GM19240 (cell line): ENCODE measurements around a stretch of chr3.

DNA sequence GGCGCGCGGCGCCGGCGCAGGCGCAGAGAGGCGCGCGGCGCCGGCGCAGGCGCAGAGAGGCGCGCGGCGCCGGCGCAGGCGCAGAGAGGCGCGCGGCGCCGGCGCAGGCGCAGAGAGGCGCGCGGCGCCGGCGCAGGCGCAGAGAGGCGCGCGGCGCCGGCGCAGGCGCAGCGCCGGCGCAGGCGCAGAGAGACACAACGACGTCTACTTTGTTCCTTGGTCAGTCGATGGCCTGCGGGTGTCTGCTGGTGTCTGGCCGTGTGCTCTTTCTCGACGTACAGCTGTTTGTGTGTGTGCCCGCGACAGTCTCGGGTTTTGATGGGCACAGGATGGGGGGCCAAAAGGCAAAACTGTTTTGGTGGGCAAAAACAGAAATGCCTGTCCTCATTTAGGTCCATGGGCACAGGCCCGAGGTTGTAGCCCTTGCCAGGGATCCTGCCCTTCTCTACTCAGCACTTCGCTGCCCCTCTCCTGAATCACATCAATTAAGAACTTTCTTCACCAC is 184.9 kb upstream of the CHL1 start:
- RRBS = no CpG with 5 or more reads among the region's 58 CpGs

DNA sequence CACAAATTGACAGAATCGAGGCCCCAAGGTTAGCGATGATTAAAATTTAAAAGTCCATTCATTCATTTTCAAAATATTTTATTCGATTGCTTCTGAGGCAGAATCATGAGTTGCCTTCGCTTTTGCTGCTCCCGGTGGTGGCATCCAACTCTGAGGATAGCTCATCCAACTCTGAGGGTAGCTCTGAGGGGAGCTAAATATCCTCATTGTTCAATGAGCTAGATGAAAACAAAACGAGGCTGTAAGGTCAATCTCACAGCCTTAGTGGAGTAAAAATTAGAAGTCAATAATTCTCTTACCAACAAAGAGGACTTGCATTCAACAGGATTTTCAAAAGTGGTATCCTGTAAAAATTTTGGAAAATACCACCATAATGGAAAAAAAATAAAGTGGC is 869 bp upstream of the CHL1 start:
- RRBS = no CpG with 5 or more reads among the region's 6 CpGs

GRCh38 chr3:376305-376603 is 179.7 kb downstream of the CHL1 start:
- RRBS = no CpG with 5 or more reads among the region's 4 CpGs

- RRBS = no CpG with 5 or more reads among the region's 6 CpGs
Measured at GRCh38 chr3:536817-537219, 340.3 kb downstream of the CHL1 start.

DNA sequence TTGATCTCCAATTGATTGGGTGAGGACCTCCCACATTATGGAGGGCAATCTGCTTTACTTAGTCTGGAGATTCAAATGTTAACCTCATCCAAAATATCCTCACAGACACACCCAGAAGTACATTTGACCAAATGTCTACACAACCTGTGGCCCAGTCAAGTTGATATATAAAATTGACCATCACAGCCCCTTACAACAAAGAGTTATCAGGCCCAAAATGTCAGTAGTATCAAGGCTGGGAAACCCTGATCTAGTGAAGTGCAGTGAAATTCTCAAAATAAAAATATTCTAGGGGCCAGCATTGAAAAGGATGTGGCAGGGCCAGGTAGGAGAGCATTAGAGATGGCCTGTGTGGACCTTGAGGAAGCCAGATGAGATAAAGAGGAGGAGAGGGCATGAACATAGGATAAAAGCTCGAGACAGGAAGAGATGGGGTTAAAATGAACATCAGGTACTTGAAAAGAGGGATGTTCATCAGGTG is 36.2 kb downstream of the CNTN4 start:
- RRBS = no CpG with 5 or more reads among the region's 1 CpG

DNA sequence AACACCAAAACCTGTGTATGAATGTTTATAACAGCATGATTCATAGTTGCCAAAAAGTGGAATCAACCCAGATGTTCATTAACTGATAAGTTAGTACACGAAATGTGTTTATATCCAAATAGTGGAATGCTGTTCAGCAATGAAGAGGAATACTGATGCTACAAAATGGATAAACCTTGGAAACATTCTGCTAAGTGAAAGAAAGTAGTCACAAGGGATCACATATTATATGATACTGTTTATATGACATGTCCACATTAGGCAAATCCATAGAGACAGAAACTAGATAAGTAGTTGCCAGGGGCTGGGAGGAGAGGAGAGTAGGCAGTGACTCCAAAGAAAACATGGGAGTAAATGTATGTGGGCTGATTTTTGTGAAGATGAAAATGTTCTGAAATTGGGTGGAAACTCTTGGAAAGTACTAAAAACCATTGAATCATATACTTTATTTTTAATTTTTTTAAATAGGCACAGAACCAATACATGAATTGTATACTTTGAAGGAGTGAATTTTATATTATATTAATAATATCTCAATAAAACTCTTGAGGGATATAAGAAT is 123.5 kb downstream of the CNTN4 start:
- RRBS = no CpG with 5 or more reads among the region's 1 CpG

- RRBS = no CpG with 5 or more reads among the region's 6 CpGs
Measured at GRCh38 chr3:4474576-4475394, 7.7 kb upstream of the SUMF1 start.

GRCh38 chr3:4550537-4551209 is 57.5 kb downstream of the ITPR1 start:
- RRBS = no CpG with 5 or more reads among the region's 3 CpGs

DNA sequence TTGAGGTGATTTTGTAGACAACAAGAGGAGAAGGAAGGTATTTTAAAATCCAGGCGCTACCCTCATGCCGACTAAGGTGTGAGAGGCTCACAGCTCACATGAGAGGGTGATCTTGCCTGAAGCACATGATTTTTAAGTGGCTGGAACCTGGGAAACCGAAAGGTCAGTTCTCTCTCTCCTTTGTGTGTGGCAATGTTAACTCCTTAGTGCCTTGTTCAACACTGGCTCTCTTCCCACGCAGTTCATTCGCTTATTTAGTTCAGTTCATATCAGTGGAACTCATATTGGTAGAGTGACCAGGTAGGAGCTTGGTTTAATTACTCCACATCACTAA is 236.2 kb downstream of the ITPR1 start:
- RRBS = no CpG with 5 or more reads among the region's 5 CpGs

DNA sequence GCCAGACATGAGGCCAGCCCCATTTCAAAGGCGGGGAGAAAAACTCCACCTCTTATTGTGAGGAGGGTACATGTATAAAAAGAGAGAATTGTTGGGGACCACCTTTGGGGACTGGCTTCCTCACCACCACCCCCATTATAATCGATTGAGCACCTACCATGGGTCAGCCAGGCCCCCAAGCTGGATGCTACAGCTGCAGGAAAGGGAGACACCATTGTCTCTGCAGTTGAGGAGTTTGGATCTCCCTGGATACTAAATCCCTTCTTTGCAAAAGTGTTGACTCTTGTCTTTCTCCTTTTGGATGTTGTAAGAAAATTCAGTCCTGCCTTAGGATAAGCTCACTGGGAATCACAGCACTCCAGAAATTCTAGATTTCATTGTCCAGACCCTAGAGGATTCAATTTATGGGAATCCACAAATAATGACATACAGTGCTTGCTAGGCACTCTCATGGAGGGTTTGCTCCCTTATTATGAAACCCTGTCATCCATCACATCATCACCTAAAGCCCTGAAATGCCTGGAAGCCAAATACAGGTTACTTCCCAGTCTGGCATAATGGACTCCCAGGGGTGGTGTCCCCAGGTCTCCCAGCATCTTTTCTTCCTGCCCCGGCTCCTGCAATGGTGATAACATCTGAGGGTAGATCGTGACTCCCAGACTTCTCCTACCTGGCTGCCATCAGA is 239.0 kb upstream of the BHLHE40 start:
- RRBS = no CpG with 5 or more reads among the region's 4 CpGs

DNA sequence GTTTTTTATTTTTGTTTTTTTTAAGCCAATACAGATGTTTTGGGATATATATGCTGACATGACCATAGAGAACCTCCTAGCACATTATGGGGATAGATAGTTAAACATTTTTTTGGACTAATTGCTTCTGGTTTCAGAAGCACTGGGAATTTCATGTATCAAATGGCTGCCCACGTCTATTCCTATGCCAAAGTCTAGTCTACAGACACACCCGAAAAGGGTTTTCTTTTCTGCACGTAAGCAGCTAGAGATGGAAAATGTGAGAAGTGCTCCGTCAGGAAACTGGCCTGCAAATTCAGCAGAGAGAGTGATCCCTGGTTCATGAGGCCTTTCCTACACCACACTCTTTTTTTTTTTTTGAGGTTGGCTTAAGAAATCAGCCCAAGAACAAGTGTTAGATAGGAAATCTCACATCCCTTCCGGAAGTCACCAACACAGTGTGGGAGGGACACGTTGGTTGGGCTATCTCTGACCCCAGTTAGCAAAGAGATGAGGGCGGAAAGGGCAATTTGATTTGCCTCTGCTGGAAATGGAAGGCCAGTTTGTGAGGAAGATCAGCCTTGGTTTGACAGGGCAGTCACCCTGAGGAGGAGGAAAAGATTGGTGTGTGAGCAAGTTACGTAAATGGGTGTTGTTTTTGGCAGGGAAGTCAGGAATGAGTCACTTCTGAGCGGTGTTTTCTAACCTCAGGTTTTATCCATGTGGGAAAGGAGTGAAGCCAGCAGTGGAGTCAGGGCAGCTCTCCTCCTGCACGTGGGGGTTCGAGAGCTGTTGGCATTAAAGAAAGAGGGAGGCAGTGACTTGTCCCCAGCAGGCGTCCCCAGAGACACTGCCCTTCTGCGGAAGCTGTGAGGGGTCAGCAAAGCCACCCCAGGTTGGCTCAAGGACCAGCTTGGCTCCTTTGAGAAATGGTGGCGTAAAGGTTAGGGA is 237.8 kb upstream of the BHLHE40 start:
- RRBS = no CpG with 5 or more reads among the region's 14 CpGs

GRCh38 chr3:4750032-4750700 is 229.1 kb upstream of the BHLHE40 start:
- RRBS = no CpG with 5 or more reads among the region's 8 CpGs

DNA sequence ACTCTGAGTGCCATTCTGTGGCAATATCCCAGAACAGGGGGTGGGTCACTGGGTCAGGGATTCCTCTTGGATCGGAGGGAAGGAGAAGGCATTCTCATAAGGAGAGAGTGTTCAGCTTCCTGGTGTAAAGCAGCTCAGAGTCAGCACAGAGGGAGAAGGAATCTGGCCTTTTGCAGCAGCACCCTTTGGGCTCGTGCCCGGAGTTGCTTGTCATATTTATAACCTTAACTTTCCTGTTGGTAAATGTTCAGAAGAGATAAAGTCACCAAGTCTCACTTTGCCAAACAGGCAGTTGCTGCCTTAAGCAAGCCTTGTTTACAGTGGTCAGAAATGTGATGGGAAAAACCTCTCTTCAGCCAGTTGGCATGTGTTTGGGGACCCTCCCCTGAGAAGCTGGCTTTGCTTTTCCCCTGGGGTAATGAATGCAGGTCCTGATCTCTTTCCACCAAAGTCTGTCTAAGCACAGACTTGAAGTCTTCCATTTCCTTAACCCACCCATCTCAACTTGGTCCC is 207.0 kb upstream of the BHLHE40 start:
- RRBS = no CpG with 5 or more reads among the region's 3 CpGs

DNA sequence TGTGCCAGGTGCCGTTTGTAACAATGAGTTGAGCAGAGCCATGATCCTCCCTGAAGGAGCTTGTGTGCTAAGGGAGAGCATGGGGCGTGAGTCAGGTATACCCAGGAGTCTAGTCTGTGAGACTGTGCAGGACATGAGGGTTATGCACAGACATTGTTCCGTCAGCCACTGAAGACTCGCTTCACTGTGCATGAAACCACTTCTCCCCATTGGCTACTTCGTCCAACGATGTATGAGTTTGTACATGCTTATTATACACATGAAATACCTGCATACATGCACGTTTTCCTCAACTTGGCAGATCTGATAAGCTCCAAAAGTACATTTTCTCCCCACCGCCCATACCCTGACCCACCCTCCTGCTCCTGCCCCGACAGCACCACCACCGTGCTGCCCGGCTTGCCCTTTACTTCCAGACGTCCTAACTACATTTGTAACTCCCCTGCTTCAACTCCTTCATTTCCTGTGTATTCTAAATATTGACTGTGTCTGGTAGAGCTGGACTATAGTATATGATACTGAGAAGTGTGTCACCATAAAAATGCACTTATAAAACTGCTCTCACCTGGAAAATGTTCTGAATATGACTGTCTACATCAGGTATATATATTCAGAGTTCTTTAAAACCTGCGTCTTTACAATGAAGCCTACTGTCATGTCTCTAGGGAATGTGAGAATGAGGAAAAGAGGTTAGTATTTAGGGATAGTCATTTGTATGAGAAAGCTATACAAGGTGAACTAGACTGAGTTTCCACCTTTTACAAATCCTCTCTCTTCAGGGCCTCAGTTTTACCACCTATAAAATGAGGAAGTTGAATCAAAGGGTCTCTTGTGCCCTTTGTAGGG is 152.2 kb upstream of the BHLHE40 start:
- RRBS = no CpG with 5 or more reads among the region's 13 CpGs

- RRBS = 89% methylated on average over 2 of the region's 11 CpGs
Measured at GRCh38 chr3:4847656-4848816, 131.2 kb upstream of the BHLHE40 start.

DNA sequence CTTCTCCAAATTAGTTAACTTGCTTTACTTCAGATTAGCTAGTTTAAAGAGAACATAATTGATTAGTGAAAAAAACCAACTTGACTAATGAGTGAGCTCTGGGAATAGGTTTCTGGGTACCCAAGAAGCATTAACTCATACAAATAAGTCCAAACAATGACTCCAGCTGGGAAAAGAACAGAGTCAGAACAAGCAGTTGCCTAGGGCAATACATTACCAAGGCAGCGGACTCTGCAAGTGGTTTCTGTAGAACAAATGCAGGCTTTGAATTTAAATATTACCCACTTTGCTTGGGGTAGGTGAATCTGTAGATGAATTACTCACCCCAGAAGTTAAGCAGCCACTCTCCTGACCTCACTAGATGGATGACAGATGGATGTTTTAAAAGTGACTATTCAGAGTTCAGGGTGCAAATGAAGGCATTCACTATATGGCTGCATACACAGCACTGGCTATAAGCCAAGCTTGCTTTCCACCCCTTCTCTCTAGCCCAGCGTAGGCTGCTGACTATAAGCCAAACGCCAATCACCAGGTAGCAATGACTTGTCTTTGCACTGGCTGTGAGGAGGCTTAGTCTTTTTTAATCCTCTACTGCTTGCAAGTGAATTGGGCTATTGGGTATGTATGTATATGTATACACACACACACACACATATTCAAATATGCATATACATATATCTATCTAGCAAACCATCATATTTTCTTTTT is 73.0 kb upstream of the BHLHE40 start:
- RRBS = no CpG with 5 or more reads among the region's 3 CpGs

DNA sequence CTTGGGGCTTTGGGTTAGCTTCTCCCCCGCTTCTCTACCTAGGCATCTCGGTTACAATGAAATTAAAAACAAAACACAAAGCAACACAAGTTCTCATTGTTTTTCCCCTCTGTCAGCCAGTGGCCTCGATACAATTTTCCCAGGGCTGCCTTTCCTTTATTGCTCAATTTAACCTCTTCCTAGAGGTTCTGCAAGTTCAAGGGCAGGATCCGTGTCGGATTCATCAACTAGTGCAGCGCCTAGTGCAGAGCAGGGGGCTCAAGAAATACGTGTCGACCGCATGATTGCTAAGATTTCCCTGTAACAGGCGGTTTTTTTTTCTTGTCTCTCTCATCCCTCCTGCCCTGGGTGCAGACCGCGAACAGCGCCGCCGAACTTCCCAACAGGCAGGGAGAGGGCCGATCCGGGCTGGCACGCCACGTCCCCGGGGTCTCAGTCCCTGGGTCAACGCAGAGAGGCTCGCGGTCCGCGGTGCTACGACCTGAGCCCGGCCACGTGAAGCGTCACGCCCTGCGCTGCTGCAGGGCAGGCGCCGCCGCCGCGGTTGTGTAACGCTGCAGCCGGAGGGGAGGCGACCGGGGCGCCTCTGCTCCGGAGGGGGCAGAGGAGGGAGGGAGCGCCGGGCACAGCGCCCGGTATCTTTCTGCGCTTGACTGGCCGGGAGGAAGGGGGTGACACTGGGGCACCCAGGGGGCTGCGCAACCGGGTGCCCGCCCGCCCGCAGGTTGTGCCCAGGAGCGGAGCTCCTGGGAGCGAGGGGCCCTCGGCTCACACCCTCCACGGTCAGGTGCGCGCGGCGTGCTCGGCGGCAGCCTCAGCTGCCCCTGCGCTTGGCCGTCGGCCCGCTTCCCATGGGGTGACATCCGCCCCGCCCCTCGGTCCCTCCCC is 1.2 kb upstream of the BHLHE40 start:
- RRBS = 1% methylated on average over 22 of the region's 70 CpGs

GRCh38 chr3:4980058-4981158 is 1.2 kb downstream of the BHLHE40 start:
- RRBS = 3% methylated on average over 5 of the region's 42 CpGs

DNA sequence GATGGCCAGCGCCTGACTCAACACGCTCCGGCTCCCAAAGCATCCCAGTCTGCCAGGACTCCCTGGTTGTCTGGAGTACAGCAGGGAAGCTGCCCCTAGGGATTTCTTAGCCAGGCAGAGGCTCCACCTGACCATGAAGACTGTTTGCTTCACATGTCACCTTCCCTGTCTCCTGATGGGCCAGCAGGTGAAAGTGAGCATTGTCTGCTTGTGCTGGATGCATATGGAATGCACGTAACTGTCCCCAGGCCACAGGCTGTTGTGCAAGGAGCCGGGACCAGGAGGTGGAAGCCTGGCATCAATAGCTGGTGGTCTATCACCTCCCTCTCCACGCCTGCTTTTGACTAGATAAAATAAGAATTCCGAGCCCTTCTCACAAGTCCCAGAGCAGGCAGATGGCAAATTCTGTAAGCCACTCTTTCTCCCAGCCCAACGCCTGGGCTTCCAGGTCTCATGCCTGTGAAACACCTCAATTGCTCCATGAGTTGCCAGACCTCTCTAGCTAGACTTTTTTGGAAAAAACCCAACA is 6.7 kb downstream of the BHLHE40 start:
- RRBS = no CpG with 5 or more reads among the region's 8 CpGs

DNA sequence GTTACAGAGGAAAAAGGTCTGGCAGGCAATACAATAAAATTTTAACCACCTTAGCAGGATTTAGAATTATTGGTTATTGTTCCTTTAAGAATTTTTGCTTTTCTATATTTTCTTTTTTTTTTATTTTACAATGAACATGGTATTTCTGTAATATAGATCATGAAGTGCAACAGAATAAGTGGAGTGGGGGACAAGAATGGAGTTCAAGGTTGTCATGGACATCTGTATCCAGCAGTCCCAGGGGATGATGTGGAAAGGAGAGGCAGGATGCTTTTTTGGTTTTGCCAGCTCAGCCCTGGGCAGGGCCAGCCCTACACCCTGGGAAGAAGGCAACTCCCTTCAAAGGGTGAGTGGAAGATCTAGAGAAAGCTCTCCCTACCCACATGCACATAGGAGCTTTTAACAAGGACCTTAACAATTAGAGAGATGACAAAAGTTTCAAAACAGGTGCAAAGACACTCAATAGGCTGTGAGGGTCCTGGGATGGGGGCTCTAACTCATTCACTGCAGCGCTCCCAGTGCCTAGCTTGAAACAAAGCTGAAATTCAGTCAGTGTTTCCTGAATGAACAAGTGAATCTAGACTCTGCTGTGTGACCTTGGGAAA is 14.0 kb downstream of the BHLHE40 start:
- RRBS = no CpG with 5 or more reads among the region's 1 CpG